Skin of body (tissue), 2 donors: ENCODE data around the genes PTDSS2 and SCT.

- RAMPAGE, long total RNA = no peak
Measured at GRCh38 chr11:208958-209369, 1.5 kb downstream of the RIC8A start.

GRCh38 chr11:241671-242197 lies 5.0 kb downstream of the PSMD13 start:
- RAMPAGE, long total RNA = no peak

- RAMPAGE, long total RNA = no peak
Measured at GRCh38 chr11:315787-316901, 2.3 kb downstream of the IFITM1 start.

GRCh38 chr11:316902-317681 lies 3.3 kb downstream of the IFITM1 start:
- RAMPAGE, long total RNA = no peak

DNA sequence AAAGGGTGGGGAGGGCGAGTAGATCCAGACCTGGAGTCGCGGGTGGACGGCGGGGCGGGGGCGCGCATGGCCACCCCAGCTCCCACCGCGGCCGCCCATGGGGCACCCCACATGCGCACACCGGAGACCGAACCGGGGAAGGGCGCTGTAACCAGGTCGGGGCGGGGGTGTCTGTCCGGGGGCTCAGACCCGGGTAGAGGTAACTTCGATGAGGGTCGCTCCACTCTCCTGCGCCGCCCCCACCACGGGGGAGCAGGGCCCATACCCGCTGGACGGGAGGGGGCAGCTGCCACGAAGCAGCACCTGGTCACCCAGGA lies 1.9 kb downstream of the IFITM3 start:
- RAMPAGE, long total RNA = no peak

DNA sequence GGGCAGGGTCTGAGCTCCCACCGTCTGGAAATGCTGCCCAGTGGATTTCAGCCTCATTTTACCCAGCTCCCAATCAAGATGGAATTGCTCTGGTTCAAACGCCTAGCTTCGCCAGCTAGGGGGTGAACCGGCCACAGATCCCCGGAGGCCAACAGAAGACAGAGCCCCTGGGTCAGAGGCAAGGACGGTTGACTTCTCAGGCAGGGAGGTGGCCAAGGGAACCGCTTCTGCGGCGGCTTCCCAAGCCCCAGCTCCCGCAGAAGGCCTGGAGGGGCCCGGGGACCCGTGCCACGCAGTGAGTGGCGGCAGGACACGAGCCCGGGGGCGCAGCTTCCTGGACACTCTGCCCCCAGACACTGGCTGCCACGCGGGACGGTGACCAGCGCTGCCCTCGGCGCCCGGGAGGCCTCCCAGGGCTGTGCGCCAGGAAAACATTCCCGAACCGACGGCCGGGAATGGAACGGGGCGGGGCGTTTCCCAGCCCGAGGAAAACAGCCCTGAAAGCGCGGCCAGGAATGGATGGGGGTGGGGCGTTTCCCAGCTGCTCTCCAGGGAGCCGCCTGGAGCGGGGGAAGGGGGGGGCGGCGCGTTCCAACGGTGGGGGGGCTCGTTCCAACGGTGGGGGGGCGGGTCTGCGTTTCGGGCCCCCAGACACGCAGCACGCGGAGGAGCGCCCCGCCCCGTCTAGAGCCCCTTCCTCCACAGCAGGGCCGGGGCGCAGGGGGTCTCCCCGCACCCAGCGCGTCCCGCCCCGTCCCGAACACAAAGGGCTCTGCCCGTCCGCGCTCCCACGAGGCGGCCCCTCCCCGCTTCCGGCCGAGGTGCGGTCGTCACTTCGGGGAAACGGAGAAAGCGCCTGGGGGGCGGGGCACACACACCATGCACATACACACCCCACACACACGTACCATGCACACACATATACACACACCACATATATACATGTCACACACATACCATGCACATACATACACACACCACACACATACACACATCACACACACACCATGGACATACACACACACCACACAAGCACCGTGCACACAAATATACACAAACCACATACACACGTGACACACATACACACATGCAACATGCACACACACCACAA lies 13.4 kb upstream of the B4GALNT4 start:
- RAMPAGE, long total RNA = no peak

DNA sequence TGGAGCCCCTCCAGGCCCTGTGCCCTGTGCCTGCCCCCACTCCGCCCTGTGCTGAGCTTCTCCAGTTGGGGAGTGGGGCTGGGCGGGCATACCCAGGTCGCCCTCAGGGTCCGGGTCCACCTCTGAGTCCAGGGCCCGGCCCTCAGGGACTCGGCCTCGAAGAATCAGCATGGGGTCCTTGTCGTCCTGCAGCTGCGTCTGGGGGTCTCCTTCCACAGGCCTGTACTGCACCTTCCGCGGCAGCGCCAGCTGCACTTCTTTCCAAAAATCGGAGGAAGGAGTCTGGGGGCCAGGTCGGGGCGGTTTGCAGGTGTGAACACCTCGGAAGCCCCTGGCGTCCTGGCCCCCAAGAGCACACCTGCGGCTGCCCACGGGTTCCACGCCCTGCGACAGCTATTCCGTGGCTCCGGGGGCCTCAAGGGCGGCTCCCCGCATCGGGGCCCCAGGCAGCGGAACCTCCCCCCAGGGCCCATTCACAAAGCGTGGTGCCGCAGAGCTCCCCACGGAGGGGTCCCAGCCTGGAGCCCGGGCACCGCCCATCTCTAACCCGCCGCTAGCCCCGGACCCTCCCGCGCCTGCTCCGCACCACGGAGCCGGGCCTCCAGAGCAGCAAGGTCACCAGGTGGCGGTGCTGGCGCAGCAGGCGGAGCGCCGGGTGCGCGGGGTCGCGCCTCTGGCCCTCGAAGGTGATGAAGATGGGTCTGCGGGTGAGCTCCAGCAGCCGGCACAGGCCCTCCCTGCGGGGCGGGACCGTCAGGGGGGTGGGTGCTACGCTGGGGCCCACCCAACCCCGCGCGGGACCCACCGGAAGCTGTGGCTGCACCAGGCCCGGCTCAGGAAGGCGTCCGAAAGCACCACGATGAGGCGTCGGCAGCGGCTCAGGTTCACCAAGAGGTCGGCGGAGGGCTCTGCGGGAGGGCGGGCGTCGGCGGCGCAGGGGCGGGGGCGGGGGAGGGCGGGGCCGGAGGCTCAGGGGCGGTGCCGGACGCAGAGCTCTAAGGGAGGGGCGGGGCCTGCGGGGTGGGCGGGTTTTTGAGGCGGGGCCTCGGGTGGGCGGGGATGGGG lies 8.2 kb downstream of the SIGIRR start:
- RAMPAGE, long total RNA = start-site peak on the minus strand centred at position 915 of the sequence, 54 bp wide, 64 and 22 reads in 2 replicates

- RAMPAGE, long total RNA = no peak
Measured at GRCh38 chr11:450062-450785, at the start of gene PTDSS2. Gene PTDSS2, plus strand, starts transcription at chr11:450279.

- RAMPAGE, long total RNA = no peak
Measured at GRCh38 chr11:460214-461079, 10.4 kb downstream of the PTDSS2 start.

- RAMPAGE, long total RNA = no peak
Measured at GRCh38 chr11:469264-470318, 19.5 kb downstream of the PTDSS2 start.

- RAMPAGE, long total RNA = no peak
Measured at GRCh38 chr11:498271-498772, 8.7 kb downstream of the RNH1 start.

GRCh38 chr11:541438-542017 lies 4.2 kb downstream of the LRRC56 start:
- RAMPAGE, long total RNA = no peak

- RAMPAGE, long total RNA = no peak
Measured at GRCh38 chr11:560043-560572, 430 bp downstream of the LMNTD2 start.

DNA sequence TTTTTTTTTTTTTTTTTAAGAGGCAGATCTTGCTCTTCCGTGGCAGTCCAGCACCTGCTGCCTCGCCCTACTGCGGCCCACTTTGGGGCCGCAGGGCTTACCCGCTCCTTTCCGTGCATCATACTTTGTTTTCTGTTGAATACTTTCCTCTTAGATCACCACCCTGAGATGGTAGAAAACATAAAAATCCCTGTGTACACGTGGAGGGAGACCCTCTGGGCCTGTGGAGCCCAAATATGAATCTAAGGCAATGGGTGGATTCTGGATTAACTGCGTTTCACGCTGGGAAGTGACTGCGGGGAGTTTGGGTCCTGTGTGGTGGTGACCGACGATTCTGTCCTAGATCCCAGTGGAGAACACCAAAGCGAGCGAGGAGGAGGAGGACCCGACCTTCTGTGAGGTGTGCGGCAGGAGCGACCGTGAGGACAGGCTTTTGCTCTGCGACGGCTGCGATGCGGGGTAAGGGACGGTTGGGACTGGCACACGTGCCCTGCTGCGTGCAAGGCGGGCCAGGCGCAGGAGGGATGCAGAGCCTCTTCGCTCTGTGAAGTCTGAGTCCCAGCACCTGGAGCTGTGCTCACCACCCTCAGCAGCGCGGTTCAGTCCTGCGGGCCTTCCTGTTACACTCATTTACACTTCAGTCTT lies 16.1 kb downstream of the PHRF1 start:
- RAMPAGE, long total RNA = no peak

DNA sequence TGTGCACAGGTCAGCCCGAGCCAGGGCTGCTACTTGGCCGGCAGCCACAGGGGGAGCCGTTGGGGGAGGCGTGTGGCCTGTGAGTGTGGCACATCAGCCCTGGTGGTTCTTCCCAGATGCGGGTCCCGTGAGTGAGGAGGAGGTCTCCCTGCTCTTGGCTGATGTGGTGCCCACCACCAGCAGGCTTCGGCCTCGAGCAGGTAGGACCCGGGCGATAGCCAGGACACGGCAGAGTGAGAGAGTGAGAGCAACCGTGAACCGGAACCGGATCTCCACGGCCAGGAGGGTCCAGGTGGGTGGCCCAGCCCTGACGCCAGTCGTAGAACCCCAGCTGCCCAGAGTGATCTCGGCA lies 18.5 kb downstream of the IRF7 start:
- RAMPAGE, long total RNA = no peak

- RAMPAGE, long total RNA = no peak
Measured at GRCh38 chr11:618576-619679, 3.2 kb upstream of the IRF7 start.

DNA sequence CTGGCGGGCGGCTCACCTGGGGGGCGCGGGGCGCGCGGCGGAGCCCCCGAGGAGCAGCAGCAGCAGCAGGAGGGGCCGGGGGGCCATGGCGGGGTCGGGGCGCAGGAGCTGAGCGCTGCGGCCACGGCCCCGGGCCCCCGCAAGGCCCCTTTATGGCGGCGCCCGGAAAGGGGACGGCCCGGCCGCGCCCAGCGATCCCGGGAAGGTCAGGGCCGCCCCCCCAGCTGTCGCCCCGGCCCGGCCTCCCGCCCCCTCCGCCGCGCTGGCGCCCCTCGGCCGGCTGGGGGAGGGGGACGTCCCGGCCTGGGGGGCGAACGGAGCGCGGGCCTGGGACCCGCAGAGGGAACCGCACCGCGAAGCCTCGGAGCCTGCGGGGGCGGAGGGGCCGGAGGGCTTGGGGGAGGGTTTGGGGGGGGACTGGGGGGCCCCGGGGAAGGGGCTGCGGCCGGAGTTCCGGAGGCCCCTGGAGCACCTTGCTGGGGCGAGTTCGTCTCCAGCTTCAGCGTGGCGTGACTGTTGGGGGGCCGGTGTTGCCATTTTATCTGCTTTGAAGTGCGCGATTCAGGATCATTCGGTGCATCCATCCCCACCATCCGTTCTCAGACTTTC lies at the start of gene SCT:
Gene SCT, minus strand, starts transcription at position 125 of the 609 bp plus-strand sequence.
- RAMPAGE, long total RNA = no peak

- RAMPAGE, long total RNA = no peak
Measured at GRCh38 chr11:706311-706464, 157 bp downstream of the EPS8L2 start.

GRCh38 chr11:727758-728801 lies 19.2 kb upstream of the TALDO1 start:
- RAMPAGE, long total RNA = no peak

DNA sequence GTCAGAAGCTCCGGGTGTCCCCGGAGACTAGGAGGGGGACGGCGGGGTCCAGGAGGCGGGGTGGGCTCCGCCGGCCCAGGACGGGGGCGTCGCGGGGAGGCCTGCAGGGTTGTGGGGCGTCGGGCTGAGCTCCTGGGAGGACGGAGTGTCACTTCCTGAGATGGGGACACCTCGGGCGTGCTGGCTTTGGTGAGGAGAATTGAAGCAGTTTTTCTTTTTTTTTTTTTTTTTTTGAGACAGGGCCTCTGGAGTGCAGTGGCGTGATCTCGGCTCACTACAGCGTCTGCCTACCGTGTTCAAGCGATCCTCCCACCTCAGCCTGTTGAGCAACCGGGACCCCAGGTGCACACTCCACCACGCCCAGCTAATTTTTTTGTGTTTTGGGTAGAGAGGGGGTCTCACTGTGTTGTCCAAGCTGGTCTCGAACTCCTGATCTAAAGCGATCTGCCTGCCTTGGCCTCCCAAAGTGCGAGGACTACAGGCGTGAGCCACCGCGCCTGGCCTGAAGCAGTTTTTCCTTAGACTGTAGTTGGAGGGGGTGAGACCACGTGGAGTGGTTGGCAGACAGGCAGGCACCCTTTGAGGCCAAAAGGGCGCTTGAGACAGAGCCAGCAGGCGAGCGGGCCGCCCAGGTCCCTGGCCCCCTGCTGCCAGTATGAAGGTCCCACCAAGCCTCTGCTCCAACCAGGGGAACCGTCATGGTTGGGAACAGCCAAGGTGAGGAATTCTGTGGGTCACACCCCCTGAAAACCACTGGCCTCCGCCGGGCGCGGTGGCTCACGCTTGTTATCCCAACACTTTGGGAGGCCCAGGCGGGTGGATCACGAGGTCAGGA lies 807 bp upstream of the GATD1 start:
- RAMPAGE, long total RNA = no peak